ENCODE data around the genes TMEM169 and SMARCAL1.

- PRO-cap, result no peak
- RAMPAGE, long total RNA, 4 experiments, result no peak in any of the 4 experiments
Observed at GRCh38 chr2:212537248-212538085, 1.1 kb downstream of the ERBB4 start.

DNA sequence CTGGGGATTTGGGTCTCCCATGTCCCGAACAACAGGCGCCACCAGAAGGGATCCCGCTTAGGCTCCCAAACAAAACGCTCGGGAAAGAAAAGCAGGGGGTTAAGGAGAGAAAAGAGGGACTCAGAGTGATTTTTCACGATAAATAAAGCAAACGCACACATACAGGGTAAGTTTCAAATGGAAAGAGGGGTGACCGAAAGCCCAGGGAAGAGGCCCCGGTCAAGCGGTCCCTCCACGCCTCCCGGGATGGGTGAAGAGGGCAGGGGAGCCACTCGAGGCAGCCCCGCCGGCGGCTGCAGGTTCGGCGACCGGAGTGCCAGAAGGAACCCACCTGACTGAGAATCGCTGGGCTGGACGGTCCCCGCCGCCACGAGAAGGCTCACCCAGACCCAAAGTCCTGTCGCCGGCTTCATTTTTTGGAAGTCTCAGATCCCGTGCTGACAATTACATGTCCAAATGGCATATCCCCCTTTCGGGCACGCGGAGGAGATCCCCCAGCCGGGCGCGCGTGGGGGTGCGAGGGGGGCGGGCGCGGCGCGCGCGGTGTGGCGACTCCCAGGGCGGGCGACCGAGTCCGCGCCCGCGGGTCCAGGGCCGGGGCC is 383 bp downstream of the ERBB4 start:
- PRO-cap, result no peak
- RAMPAGE, long total RNA, 4 experiments, result no peak in any of the 4 experiments

DNA sequence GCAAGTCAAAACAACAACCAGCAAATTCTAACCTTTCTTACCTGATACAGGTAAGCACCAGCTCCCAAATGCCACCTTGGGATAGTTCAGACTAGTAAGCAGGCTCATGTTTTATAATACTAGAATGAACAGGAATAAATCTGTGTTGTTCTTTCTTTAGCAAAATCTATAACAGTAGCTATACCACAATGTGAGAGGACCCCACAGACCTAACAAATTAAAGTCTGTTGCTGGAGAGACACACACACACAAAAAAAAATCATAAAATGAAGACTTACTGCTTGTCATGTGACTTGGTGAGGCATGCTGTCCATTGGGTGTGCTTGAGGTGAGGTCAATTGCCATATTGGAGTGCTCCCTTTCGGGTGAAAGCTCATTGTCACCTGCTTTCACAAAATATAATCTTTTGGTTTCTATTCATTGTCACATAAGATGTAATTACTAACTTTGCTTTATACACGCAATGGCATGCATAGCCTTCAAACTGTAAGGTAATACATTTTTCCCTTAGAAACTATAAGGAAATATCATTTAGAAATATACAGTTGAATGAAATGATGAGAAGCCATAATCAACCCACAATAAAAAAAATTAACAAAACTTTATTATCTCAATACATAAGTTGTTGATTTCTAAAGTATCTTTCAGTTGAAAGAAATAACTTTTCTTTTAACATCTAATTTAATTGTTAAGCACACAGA is 3.8 kb downstream of the IKZF2 start:
- PRO-cap, result no peak
- RAMPAGE, long total RNA, 4 experiments, result no peak in any of the 4 experiments

DNA sequence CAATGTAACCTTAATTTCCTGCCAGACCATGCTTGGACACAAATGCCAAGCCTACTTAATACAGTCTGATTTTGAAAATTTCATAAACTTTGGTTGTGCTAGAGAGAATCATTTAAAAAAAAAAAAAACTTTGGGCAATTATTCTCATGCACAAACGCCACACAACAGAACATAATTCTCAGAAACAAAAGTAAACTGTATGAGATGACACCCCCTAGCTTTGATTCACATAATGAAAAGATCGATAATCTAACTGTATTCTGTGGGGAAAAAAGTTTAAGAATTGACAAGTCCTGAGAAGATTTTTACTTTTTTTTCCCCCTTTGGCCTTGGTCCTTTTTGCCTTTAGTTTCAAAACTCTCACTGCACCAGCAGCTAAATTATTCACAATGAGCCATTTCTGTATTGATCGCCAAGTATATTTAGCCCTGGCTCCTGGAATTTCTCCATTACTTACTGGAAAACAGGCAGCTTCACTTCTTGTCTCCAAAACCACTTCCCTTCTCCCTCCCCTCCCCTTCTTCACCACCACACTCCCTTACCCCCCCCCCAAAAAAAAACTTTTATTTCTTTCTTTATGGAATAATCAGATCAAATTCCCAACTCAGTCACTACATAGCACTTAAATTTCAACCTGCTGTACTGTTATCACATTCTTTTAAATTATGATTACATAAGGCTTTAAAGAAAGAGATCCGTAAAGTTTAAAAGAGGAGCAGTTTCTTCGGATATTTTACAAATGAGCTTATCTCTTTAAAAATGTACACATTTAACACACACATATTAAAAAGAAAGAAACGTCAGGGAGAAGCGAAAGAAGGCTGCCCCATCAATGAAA is 2.0 kb downstream of the IKZF2 start:
- PRO-cap, result no peak
- RAMPAGE, long total RNA, 4 experiments, result no peak in any of the 4 experiments

DNA sequence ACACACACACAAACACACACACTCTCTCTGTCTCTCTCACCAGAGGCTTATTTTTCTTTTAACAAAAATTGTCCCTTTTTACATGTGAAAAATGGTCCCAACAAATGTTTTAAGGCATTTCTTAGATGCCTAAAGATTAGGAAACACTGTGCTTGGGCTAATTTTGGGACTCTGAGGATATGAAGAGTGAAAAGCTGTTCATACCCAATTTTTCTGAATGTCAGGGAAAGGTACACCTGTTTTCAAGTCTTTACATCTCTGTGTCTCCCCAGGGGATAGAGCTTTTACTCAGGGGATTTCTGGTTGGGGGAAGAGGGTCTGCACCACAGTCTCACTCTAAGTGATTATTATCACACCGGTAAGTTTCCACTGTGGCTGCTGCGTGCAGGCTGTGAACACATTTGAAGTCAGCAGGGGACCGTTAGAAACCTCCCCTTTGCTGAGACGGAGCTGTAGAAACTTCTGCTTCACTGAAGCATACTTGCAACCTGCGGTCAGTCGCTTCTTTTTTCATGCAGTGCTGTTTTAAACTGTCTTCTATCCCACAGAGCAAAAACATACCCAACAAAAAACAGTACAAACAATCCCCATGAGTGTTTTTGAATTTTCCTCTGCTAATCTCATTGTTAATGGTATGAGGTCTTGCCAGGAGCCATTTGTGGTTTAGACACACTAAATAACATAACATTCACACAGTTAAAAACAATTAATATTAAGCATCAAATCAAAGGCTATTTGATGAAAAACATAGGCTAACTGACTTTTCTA is 51.2 kb upstream of the SPAG16 start:
- PRO-cap, result no peak
- RAMPAGE, long total RNA, 4 experiments, result no peak in any of the 4 experiments

DNA sequence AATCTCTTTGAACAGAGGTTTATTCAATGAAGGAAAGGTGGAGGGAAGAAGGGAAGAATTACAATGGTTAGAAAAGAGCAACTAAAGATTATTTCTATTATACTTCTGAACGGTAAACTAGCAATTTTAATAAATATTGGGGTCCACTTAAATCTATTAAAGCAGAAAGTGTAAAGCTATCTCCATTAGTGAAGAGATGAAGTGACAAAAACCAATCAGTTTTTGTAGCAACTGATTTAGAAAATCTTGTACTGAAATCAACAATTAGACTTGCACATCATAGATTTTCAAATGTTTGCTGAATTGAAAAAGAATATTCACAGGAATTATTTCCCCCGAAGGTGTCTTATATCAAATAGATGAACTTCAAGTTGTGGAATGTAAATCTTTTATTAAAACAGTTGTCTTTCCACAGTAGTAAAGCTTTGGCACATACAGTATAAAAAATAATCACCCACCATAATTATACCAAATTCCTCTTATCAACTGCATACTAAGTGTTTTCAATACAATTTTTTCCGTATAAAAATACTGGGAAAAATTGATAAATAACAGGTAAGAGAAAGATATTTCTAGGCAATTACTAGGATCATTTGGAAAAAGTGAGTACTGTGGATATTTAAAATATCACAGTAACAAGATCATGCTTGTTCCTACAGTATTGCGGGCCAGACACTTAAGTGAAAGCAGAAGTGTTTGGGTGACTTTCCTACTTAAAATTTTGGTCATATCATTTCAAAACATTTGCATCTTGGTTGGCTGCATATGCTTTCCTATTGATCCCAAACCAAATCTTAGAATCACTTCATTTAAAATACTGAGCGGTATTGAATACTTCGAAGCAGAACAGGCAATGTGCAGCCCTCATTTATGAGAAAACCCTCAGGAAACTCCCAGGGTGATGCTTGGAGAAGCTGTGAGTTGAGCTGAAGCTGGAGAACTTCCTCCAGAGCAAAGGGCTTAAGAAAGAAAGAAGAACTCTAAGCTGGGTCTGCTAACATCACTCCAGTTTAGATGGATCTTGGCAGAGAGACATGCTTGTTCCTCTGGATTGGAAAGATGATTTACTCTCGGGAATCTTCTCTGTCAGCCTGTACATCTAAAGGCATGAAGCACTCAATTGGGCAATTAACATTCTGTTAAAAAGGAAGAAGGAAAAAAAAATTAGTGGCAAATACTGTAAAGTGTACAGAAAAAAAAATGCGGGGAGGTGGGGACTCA is 49.0 kb downstream of the ATIC start:
- PRO-cap, result no peak
- RAMPAGE, long total RNA, 4 experiments, result no peak in any of the 4 experiments

GRCh38 chr2:215412569-215413044 is 23.3 kb downstream of the FN1 start:
- PRO-cap, result no peak
- RAMPAGE, long total RNA, 4 experiments, result no peak in any of the 4 experiments

DNA sequence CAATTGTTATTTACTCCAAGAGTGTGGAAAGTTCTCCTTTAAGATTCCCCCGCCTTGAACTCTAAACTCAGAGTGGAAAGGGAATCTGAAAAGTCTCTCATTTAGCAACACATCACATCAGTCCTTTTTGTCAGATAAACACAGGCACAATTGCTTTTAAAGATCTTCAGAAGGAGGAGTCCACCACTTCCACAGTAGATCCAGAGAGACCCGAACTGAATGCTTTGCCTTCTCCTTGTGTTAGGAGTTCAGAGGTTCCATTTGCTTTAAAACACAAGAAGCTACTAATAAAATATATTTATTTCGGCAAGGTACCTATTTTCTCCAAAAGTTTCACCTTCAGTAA is 1.3 kb upstream of the FN1 start:
- PRO-cap, result bidirectional peak, plus-strand start at position 186 of the sequence, minus-strand start outside the sequence; unidirectional peak, minus-strand start at position 242 of the sequence
- RAMPAGE, long total RNA, 4 experiments, result no peak in any of the 4 experiments

- PRO-cap, result no peak
- RAMPAGE, long total RNA, 4 experiments, result no peak in any of the 4 experiments
Observed at GRCh38 chr2:215681020-215681607, 245.2 kb upstream of the FN1 start.

- PRO-cap, result bidirectional peak, plus-strand start at chr2:215701177, minus-strand start at chr2:215701108
- RAMPAGE, long total RNA, 4 experiments, result no peak in any of the 4 experiments
Observed at GRCh38 chr2:215700901-215701320, 265.0 kb upstream of the FN1 start.

- PRO-cap, result unidirectional peak, plus-strand start at chr2:215713625
- RAMPAGE, long total RNA, 4 experiments, result no peak in any of the 4 experiments
Observed at GRCh38 chr2:215713322-215713917, 277.6 kb upstream of the FN1 start.

- PRO-cap, result no peak
- RAMPAGE, long total RNA, 4 experiments, result no peak in any of the 4 experiments
Observed at GRCh38 chr2:216015561-216015896, 2.2 kb upstream of the MREG start.

DNA sequence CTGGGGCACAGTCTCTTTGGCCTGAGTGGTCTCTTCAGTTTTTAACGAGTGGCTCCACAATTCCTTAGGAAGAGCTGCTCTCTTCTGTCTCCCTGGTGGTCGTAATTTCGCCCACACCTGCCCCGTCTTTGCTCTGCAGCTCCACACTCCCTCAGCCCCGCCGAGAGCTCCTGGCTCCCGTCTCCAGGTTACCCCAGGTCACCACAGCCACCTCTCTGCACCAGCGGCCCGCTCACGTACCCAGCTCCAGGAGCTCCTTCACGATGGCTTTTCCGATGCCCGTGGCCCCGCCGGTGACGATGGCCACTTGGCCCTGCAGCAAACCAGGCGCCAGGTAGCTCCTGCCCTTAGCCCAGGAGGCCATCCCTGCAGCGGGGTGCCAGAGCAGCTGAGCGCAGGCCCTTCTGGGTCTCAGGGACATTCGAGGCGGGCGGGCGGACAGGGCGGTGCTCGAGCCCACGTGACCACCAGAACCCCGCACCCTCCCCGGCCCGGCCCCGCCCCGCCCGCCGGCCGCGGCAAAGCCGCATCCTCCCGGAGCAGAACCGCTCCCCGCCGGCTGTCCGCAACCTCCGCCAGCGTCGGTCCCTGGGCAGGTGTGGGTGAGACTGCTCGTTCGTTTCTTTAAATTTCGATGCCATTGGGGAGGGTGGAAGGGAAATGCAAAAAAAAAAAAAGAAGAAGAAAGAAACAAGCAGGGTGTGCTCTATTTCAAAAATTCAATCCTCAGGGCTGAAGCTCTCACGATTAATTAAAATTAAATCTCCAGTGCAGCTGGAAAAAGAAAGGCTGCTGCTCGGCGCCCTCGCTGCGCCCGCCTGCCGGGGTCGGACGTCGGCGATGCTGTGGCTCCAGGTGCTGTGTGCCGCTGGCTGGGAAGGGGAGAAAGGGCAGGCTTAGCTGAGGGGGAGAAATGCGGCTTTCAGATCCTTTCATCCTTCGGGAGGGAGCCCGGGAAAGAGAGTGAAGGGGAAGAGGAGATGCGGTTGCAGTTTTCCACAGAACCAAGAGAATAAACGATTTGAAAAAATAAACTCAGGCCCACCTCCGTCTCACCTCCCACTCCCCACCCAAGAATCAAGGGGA is at the start of gene TMEM169:
TMEM169 (plus strand) TSS at position 542 of the 1,086 bp plus-strand sequence.
- PRO-cap, result bidirectional peak, plus-strand start at position 515 of the sequence, minus-strand start at position 390 of the sequence
- RAMPAGE, long total RNA, 4 experiments, result start-site peak on the plus strand in 3 of 4 experiments, centred at positions 511 to 529 of the sequence, 7 to 17 reads per replicate; start-site peak on the minus strand in 4 of 4 experiments, centred at positions 416 to 425 of the sequence, 32 to 119 reads per replicate

DNA sequence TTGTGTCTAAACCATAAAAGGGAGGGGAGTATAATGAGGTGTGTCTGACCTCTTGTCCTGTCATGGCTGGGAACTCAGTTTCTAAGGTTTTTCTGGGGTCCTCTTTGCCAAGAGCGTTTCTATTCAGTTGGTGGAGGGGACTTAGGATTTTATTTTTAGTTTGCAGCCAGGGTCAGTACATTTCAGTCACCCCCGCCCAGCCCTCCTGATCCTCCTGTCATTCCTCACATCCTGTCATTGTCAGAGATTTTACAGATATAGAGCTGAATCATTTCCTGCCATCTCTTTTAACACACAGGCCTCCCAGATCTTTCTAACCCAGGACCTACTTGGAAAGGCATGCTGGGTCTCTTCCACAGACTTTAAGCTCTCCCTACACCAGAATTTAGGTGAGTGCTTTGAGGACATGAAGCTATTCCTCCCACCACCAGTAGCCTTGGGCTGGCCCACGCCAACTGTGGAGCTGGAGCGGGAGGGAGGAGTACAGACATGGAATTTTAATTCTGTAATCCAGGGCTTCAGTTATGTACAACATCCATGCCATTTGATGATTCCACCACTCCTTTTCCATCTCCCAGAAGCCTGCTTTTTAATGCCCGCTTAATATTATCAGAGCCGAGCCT is 108.4 kb downstream of the XRCC5 start:
- PRO-cap, result no peak
- RAMPAGE, long total RNA, 4 experiments, result no peak in any of the 4 experiments

GRCh38 chr2:216411985-216413029 is at the start of gene SMARCAL1:
Gene SMARCAL1, plus strand, starts transcription at chr2:216412484.
- PRO-cap, result unidirectional peak, plus-strand start at chr2:216412473; bidirectional peak, plus-strand start at chr2:216412765, minus-strand start at chr2:216412658
- RAMPAGE, long total RNA, 4 experiments, result start-site peak on the plus strand in 4 of 4 experiments, at chr2:216412452-216412778 at its widest, 70 to 126 reads per replicate

DNA sequence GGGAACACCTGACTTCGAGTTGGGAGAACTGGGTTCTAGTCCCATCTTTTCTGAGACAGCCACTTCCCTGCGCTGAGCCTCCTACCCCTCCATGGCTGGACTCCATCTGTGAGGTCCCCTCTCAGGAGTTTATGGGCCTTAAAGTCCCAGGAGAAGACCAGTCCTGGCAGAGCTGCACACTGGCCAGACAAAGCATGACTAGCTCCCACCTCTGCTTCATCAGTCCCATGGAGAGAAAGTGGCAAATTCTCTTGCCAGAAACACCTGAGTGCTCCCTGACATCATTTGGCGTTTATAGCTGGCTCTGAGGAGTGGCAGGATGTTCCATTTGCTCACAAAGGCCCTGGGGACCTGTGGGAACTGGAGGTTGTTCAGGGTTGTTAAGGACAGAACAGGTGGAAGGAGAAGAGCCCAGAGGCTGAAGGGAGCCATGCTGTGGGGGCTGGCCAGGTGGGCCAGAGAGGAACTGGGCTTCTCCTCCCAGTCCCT is 56.0 kb downstream of the RPL37A start:
- PRO-cap, result no peak
- RAMPAGE, long total RNA, 4 experiments, result no peak in any of the 4 experiments

- PRO-cap, result no peak
- RAMPAGE, long total RNA, 4 experiments, result no peak in any of the 4 experiments
Observed at GRCh38 chr2:216664834-216665776, 30.2 kb downstream of the IGFBP5 start.

GRCh38 chr2:216679655-216680462 is 15.5 kb downstream of the IGFBP5 start:
- PRO-cap, result no peak
- RAMPAGE, long total RNA, 4 experiments, result no peak in any of the 4 experiments

DNA sequence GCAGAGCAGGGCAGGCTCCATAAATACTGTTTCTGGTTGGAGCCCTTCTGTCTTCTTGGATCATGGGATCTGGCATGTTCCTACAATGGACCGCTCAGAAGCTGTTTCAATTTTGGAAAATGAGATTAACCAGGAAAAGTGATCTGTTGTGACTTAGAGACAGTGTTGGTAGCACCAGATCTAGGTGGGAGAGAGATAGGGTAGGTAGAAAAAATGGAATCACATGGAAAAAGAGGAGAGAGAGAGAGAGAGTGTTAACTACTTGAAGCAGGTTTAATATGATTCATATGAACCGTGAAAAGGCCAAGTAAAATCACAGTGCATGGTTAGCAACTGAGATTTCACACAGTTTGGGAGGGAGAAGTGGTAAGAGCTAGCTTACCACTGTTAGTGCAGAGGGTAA is 4.9 kb upstream of the IGFBP5 start:
- PRO-cap, result no peak
- RAMPAGE, long total RNA, 4 experiments, result no peak in any of the 4 experiments

GRCh38 chr2:216717360-216717756 is 22.0 kb upstream of the IGFBP5 start:
- PRO-cap, result unidirectional peak, minus-strand start at chr2:216717534
- RAMPAGE, long total RNA, 4 experiments, result no peak in any of the 4 experiments

Data from esophagus muscularis mucosa (tissue), 4 donors.